Endodermal cell (in vitro differentiated cells): Measurements from ENCODE around the genes ALDH1L2 and POLR3B.

DNA sequence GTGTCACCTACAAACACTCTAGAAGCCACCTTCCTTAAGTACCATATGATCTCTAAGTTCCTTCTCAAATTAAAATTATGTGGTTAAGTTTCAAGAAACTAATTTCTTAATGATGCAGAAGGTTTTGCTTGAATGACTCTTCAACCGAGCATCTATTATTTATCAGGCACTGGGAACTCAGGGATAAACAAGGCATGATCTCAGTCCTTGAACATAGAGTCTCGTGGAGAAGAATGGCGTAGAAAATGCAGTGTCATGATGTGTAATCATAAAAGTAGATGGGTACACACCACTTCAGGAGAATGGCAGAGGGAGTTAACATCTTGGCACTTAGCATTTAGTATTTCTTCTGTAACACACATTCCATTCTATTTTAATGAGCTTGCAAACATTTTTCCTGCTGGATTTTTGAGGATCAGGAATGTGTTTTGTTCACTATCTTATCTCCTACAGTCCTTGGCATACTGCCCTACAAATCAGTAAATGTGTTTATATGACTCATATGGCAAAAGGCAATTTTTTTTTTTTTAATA, 3.8 kb downstream of the TXNRD1 start:
- PRO-cap, result no peak

DNA sequence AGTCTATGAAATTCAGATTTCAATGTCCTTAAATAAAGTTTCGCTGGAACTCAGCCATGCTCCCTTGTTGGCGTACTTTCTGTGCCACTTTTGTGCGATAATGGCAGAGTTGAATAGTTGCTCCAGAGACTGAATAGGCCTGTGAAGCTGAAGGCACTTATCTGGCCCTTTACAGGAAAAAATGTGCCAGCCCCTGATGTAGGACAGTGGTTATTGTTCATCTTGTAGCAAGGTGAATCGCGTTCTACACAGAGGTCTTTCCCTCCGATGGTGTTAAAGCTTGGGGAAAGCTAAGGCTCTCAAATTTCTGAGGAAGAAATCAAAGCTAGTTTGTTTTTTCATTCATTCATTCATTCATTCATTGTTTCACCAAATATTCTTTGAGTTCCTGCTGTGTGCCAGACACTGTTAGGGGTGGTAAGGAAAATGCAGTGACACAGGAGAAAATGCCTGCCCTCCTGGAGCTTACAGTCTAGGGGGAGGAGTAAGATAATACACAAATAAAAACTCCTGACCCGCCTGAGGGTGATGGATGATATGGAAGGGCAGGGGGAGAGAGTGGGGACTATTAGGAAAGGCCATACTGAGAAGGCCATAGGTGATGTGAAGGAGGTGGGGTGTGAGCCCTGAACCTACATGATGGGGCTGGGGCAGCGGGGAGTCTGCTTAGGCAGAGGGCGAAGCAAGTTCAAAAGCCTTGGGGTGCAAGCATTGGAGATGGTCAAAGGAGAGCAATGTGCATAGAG, 58.6 kb downstream of the CHST11 start:
- PRO-cap, result no peak

DNA sequence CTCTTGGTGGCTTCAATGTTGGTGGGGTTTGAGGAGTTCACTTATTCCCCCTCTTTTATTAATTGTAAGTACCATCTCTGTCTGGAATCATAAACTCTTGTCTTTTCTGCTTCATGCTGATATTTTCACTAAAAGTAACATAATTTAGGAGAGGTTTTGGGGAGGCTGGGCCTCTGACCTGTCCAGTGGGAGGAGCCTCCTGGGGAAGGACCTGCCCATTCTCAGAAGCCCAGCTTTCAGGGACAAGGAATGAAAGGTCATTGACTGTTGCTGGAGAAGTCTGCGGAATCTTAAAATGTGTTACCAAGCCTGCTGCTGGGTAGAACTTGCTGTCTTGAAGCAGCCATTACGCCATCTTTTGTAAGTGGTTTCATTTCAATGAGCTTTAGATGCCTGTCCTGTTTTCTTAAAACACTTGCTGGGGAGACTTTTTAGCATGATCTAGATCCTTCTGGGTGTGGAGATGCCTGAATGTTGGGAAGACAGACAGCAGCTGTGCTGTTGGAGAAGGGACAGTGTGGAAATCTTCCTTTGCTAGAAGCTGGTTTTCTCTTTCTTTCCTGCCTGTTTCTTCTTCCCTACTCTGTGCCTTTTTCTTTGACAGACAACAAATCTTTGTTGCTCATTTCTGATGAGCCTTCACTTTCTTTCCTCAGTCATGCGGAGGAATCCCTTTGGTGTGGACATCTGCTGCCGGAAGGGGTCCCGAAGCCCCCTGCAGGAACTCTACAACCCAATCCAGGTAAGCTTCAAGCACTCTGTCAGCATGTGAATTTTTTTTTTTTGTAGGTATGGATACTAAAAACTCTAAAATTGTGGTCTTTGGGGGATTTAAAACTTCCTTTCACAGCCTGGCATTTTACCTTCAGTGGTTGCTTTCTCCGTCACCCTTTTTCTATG, 144.8 kb downstream of the CHST11 start:
- PRO-cap, result no peak

GRCh38 chr12:104643204-104643599, 186.5 kb downstream of the CHST11 start:
- PRO-cap, result no peak

- PRO-cap, result no peak
Observed at GRCh38 chr12:104759191-104759847, 198.8 kb downstream of the SLC41A2 start.

DNA sequence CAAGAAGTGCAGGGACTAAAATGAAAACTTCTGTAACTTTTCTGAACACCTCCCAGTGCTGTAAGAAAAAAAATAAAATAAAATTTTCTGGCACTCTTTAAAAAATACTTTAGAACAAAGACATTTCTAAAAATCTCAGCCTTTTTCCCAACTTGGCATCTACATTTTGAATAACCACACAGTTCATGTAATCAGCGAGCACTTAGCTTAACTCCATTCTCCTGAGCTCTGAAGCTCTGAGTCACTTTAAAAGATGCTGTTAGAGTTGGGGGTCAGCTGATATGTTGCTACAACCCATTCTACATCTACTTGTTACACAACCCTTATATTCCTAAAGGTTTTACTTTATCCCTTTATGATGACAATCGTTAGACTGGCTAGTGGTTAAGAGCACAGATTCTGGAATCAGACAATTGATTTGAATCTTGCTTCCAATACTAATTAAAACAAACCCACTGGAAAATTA, 48.4 kb downstream of the SLC41A2 start:
- PRO-cap, result no peak

DNA sequence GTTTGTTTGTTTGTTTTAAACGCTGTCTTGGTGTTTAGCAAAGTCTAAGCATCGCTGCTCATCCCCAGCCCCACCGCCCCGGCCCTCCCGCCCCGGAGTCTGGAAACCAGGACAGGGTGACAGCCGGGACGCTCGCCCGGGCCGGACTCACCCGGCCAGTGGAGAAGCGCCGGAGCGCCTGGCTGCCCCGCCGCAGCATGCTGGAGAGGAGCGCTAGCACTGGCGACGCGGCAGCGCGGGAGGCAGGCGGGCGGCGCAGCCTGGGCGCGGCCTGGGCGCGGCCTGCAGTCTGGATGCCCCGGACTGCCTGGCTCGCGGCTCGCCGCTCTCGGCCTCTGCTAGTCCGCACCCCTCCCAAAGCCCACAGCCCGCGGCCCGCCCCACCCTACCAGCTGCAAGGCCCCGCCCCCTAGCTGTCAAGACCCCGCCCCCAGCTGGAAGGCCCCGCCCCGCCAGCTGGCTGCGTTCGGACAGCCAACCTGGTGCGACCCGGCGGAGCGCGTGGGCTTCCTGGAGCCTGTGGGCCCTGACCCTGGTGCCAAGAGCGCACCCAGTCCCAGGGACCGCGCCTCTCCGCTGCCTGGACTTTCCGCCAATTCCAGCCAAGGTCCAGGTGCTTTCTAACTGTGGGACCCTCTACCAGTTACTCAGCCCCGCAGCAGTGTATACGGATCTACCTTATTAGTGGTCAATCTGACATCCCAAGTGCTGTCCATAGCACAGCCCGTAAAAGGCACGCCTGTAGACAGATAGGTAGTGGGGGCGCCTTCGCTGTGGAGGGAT, at the start of gene ALDH1L2:
Gene ALDH1L2, minus strand, starts transcription at position 221 of the 783 bp plus-strand sequence.
- PRO-cap, result unidirectional peak, minus-strand start at position 202 of the sequence; unidirectional peak, minus-strand start at position 311 of the sequence; unidirectional peak, minus-strand start at position 361 of the sequence

- PRO-cap, result bidirectional peak, plus-strand start at chr12:105092546, minus-strand start at chr12:105092408
Observed at GRCh38 chr12:105092310-105092713, 8.1 kb upstream of the ALDH1L2 start.

GRCh38 chr12:105459811-105460407, 129.4 kb downstream of the C12orf75 start:
- PRO-cap, result bidirectional peak, plus-strand start at chr12:105460154, minus-strand start at chr12:105459920

GRCh38 chr12:105587204-105587434, 256.6 kb downstream of the C12orf75 start:
- PRO-cap, result no peak

DNA sequence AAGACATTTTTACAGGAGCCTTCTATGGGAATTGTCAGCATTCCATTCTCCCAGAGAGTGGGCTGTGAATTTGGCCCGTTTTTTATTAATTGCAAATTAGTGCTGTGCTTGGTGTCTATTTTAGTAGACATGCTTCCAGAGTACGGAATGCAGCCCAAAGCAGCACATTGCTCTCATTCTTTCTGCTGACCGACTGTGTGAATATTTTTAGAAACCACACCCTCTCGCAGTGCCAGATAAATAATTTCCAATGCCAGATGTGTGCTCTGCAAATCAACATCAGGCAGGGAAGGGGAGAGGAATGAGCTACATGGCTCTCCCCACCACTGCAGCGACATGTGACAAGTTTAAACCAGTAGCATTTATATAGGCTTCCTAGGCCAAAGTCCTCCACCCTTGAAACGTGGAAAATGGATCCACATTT, 58.4 kb downstream of the NUAK1 start:
- PRO-cap, result no peak

DNA sequence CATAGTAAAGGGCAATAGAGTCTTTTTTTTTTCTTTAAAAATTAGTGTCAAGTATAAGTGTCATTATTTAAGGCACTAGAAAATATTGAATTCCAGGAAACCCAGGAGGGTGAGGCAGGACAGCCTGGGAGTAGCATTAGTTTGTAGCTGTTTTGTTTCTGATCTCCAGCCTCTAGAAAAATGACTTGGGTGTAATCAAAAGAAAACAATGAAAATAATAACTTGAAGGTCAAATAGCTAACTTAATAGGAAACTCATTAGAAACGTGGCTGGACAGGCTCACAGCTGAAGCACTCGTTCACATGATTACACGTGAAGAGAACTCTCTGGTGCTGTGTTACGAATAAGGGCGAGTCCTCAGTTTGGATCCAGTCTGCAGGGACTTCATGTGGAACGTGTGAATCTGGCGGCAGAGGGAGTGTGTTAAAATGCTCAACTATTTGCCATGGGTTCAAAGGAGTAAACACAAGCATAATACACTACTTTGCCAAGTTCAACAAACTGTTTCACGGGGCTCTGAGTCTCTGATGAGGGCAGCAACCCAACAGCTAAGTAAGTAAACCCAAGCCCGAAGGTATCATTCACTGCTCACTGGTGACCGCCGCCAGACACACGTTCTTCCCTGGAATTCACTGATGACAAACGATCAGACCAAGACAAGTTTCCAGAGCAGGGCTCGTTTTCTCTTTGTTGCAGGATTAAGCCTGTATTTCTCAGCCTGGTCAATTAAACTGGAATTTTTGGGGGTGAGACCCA, 42.4 kb downstream of the NUAK1 start:
- PRO-cap, result no peak

DNA sequence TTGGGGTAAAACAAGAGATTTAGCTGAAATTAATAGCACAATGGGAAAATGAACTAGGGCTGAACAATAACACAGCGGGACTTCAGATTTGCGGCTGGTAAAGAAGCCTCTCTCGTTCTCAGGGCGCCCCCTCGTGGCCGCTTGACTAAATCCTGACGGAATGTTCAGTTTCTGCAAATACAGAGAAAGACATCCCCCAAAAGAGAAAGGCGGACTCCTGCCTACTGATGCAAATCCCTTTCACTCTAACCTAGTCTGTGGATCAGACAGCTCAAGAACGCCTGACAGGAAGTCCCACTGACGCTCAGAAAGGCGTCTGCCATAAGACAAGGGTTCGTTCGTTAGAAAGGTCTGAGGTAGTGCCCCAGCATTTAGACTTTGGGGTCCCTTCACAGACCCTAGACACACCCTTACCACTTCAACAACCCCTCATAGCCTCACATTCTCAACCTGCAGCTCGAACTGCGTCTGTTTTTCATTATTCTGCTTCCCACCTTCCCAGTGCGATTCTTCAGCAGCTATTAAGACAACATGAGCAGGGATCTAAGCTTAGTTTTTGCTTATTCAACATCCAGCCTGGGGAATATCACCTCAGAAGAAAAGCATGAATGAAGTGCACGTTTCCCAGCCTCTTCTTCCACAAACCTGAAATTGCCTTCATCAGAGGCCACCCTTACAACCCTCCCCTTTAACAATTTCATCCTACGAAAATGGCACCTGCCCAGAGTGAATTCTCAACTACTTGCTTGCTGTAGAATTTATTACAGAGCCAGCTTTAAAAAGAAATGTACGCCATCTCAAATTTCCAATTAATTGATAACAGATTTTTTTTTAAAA, 2.3 kb downstream of the NUAK1 start:
- PRO-cap, result no peak

DNA sequence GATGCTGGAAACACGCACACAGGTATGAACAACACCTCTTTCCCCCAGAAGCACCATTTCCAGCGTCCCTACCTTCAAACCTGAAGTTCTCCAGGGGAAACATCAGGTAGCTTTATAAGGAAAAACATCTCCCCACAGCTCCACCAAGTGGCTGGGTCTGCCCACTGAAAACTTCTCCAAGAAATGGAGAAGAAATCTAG, 10.3 kb upstream of the NUAK1 start:
- PRO-cap, result no peak

DNA sequence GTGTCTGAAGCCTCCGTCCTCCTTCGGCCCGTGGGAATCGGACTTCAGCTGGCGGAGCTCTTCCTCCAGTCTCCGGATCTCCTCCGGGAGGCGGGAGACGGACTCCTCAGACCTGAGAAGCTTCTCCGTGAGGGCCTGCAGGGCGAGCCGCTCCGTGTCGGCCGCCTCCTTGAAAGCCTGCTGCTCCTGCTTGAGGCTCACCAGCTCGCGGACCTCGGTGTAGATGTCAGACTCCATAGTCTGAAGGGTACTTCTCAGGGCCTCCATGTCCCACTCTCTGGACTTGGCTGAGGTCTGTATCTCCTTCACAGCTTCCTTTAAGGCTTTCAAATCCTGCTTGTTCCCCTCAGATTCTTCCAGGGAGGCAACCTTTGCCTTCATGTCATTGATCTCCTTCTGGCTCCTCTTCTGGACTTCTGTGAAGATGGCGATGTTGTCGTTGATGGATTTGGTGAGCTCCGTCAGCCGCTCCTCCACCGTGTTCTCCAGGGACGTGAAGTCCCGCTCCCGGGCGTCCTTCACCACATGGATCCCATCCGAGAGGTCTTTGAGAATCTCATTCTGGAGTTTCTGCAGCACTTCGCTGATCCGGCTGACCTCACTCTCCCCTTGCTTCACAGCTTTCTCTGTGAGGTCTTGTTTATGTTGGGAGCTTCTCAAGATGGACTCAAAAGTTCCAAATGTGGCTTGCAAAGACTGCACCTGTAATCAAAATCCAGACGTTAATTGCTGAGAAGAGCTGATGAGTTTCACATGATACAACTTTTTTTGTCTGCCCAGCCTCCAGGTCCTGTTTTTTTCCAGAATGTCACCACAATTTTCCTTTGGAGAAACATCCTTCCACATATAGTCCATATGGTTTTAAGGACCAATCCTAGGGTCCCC, 7.9 kb downstream of the CKAP4 start:
- PRO-cap, result no peak

- PRO-cap, result no peak
Observed at GRCh38 chr12:106304636-106305187, 2.2 kb downstream of the TCP11L2 start.

DNA sequence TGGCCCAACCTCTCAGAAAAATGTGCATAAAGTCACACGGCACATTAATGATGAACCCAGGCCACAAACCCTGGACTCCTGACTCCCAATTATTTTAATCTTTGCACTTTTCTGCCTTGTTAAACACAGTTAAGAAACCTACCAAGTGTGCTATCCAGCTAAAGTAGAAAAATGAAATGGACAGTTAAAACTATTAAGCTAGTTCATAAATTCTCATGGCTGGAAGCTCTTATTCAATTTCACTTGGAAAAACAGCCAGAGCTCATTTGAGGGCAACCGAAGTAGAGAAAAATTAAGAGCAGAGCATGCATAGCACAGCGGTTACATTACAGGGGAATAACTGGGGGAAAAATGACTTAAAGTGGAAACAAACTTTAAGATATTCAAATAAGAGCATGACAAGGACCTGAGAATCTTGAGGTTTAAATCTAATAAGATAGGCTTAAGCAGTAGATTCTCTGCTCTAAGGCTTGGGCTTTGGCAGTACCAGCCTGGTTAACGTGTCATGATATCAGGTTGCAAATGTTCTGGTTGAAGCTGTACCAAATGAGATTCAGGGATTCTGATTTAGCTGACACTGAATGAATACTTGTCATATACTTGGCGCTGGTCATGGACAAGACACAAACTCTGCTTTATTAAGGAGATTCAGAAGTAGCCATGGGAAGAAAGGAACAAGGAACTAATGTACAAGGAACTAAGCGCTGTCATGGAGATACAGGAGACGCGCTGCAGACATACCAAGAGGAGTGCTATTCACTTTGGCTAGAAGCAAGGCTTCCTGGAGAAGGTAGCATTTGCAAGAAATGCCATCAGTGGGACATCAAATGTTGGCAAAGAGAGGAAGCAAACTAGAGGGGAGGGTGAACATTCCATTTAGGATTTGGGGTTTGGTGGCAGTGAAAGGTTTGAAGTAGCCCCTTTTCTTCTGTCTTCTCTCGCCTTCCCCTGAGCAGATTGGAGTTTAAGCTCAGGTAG, 6.0 kb downstream of the TCP11L2 start:
- PRO-cap, result no peak

DNA sequence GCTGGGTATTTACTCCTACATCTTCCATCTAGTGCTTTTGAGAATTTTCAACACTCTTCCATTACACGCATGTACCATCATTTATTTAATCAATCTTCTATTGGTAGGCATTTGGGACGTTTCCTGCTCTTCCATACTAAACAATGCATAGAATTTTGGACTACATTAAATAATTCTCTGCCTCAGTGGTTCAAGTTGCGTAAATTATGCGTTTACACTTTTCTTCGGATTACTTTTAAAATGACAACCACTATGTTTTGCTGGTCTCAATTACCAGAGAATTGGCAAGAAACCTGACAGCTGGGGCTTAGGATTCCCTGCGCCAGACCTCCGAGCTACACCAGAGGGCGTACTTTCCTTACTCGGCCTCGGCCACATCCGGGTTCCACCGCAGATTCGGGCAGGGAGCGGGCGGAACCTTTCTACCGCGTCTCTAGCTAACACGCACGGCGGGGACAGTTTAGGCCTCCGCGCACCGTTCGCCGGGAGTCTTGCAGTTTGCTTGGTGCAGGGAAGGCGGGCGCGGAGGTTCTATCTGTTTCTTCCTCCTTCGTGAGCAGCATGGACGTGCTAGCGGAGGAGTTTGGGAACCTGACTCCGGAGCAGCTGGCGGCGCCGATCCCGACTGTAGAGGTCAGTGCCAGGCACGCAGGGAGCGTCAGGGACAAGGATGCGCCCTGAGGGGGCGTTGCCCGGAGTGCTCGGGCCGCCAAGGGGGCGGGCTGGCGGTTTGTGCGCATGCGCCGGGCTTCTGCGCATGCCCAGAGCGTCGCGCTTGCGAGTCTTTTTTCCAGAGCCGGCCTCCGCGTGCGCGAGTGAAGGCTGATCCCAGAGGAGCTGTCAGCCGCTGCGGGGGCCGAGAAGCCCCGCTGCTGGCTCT, at the start of gene POLR3B:
Gene POLR3B, plus strand, starts transcription at position 430 of the 880 bp plus-strand sequence.
- PRO-cap, result unidirectional peak, plus-strand start at position 393 of the sequence; bidirectional peak, plus-strand start at position 793 of the sequence, minus-strand start at position 639 of the sequence

GRCh38 chr12:106358199-106358851, 777 bp downstream of the POLR3B start:
- PRO-cap, result bidirectional peak, plus-strand start at chr12:106358619, minus-strand start at chr12:106358366

- PRO-cap, result no peak
Observed at GRCh38 chr12:106360502-106360936, 3.0 kb downstream of the POLR3B start.